ENCODE measurements around a stretch of chr22.

GRCh38 chr22:46574825-46575938 lies 37.8 kb upstream of the CELSR1 start:
- PRO-cap = bidirectional peak, plus-strand start at chr22:46575184, minus-strand start at chr22:46575087

GRCh38 chr22:46579756-46580279 lies 40.4 kb upstream of the GRAMD4 start:
- PRO-cap = unidirectional peak, minus-strand start at chr22:46579964

DNA sequence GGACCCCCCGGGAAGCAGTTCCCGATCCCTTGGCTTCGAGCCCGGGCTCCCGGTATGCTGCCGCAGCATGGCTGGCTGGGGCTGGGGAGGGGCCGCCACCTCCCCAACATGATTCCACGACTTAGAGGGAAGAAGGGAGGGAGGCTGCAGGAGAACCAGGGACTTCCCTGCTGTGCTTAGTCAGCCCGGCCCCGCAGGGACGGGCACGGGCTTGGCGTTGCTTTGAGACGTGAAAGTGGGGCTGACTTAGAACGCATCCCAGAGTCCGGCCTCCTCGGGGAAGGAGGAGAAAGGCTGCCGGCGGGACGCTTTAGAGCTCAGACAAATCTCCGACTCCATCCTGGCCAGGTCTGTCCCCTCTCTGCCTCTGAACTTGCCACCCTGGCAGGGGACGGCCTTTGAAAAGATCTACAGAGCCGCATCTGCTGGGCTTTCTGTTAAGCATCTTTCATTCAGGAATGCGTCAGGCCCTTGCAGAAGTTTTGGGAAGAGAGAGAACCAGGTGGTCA lies 35.5 kb upstream of the GRAMD4 start:
- PRO-cap = no peak

DNA sequence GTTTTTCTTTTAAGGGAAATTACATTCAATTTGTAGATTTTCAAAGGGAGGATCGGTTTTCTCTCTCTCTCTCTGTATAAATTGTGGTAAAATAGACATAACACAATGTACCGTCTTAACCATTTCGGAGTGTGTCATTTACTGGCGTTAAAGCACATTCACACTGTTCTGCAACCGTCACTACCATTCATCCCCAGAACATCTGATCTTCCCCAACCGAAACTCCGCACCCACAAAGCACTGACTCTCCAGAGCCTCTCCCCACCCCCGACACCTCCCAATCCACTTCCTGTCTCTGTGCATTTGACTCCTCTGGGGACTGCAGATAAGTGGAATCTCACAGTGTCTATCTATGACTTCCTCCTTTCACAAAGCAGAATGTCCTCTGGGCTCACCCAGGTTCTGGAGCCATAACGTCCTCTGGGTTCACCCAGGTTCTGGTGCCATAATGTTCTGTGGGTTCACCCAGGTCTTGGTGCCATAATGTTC lies 15.8 kb upstream of the GRAMD4 start:
- PRO-cap = bidirectional peak, plus-strand start at position 306 of the sequence, minus-strand start at position 204 of the sequence

- PRO-cap = no peak
These were observed 11.2 kb upstream of the GRAMD4 start for GRCh38 chr22:46609048-46609417.

DNA sequence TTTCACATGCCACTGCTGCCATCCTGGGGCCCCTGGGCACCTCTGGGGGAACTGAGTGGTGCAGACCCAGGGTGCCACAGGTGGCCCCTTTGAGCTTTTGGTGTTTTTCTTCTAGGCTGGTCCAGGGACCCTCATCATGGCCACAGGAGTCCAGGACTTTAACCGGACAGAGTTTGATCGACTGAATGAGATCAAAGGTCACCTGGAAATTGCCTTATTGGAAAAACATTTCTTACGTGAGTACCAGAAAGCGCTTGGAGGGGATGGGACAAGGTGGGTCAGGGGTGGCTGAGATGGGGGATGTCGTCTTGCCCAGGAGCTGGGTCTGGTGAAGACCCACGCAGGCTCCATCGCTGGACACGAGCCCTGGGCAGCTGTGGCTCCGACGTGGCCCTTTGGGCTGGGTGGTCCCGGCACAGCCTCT lies 17.6 kb downstream of the GRAMD4 start:
- PRO-cap = no peak

- PRO-cap = no peak
These were observed 35.9 kb downstream of the GRAMD4 start for GRCh38 chr22:46655950-46656623.

GRCh38 chr22:46666491-46667168 lies 46.4 kb downstream of the GRAMD4 start:
- PRO-cap = no peak

DNA sequence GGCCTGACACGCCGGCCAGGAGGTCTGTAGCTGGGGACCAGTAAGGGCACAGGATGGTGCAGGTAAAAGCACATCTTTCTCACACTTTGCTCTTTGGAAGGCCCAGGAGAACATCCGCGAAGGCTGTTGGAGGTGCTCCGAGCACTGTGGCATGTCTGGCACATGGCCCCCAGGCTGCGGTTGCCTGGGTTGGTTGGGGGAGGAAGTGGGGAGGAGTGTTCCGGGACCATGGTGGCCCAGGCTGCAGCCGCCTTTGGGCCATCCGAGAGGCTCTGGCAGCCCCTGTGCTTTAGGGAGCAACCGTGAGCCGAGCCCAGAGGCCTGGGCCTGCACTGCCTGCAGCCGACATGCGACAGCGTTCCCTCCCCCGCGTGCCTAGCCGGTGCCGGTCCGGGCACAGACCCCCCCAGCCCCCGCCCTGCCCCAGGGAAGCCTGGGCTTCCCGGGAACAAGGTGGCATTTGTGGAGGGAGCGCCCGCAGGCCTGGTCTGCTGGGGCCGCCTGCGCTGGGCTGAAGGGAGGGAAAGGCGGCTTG lies 57.9 kb downstream of the GRAMD4 start:
- PRO-cap = unidirectional peak, plus-strand start at position 117 of the sequence

DNA sequence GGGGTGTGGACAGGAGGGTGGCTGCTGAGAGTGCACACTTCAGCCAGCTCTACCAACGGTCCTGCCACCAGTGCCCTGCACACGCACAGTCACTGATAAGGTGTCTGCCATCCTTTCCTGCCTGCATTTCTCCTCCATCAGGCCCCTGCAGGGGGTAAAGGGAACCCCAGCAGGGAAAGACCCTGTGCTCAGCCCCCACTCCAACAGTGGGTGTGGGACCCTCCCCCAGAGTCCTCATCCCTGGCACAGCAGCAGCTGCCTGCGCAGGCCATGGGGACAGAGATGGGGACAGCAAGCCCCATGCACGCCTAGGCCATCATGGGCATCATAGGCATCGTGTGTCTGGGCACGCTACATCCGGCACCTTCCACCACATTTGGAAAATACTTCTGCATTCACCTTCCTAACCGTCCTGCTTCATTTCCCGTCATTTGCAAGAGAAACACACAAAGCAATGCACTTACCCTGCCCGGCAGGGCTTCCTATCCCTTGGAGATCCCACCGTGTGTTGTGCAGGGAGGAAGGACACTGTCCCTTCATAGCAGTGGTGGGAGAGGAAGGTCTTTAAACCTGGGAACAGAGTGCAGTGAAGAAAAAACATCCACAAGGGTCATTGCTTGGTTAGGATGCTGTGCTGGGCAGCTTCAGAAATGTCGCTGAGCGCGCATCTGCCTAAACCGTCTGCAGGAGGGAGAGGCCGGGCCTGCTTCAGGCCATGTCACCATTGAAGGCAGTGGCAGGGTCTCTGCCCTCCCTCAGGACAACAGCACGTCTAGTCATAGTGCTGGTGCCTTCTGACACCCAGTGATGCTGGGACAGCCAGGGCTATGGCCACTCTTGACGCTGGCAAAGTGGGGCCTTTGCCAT lies 43.1 kb downstream of the CERK start:
- PRO-cap = no peak

DNA sequence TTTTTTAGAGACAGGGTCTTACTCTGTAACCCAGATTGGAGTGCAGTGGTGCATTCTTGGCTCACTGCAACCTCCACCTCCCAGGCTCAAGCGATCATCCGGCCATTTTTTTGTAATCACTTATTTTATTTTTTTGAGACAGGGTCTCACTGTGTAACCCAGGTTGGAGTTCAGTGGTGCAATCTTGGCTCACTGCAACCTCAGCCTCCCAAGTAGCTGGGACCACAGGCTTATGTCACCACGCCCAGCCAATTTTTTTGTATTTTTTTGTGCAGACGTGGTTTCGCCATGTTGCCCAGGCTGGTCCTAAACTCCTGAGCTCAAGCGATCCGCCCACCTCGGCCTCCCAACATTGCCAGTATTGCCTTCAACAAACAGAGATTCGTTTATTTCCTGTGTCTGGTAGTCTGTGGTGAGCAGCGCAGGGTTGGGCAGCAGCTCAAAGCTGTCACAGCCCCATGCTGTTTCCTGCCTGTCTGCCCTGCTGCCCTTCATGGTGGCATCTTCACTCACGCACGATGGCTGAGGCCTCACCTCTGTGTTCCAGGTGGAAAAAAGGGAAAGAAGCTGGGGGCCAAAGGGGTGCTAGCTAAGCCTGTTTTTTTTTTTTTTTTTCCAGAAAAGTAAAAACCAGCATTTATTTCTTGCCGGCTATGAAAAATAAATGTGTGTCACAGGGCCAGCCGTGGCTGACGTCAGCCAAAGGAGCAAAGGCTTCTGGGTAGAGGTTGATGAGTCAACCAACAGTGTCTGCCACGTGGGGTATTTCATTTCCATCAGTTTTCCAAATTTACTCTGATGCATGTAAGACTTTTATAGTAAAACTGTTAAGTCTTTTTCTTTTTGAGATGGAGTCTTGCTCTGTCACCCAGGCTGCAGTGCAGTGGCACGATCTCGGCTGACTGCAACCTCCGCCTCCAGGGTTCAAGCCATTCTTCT lies 28.8 kb downstream of the TBC1D22A start:
- PRO-cap = no peak

DNA sequence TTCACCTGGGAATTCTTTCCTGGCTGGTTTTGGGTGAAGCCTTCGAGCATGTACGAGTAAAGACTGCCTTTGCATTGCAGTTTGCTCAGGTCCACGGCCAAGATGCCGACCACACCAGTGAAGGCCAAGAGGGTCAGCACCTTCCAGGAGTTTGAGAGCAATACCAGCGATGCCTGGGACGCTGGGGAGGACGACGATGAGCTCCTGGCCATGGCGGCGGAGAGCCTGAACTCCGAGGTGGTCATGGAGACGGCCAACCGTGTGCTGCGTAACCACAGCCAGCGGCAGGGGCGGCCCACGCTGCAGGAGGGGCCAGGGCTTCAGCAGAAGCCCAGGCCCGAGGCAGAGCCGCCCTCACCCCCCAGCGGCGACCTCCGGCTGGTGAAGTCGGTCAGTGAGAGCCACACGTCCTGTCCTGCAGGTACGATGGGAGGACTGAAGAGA lies 31.0 kb downstream of the TBC1D22A start:
- PRO-cap = no peak

GRCh38 chr22:47038459-47038740 lies 275.9 kb downstream of the TBC1D22A start:
- PRO-cap = no peak

- PRO-cap = bidirectional peak, plus-strand start at chr22:47130229, minus-strand start at chr22:47130024
These were observed 367.5 kb downstream of the TBC1D22A start for GRCh38 chr22:47129862-47130529.

- PRO-cap = no peak
These were observed 373.9 kb downstream of the TBC1D22A start for GRCh38 chr22:47136344-47136787.

DNA sequence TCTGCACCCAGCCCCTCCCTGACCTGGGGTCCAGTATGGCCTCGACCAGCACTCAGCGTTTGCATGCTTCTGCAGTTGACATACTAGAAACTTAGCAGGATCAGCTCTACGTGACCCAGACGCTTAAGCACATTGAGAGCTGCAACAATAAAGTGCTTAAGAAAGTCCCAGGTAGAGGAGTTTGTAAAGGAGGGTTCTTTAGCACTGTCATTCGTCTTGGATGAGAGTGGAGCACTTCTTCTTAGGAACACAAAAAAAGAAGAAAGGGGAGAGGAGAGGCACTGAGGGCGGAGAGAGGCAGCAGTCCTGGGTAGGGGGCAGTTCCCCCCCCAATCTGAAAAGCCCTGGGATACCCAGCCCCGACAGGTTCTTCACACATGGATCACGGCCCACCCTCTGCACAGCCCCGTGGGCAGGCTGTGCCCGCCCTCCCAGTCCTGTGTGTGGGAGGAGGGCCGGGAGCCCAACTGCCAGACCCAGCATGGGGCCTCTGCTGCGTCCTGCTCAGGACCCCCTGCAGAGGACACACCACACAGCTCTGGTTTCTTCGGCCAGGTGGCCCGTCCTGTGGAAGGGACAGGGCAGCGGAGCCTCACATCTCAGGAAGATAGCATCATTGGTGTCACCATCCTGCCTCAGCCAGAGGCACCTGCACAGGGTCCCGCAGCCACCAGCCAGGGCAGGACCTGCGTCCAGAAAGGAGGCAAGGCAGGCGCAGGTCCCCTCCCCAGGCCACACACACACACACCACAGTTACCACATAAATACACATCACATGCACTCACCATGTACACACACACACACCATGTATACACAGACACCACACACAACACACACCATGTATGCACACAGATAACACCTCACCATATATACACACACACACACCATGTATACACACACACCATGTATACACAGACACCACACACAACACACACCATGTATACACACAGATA lies 396.0 kb downstream of the TBC1D22A start:
- PRO-cap = no peak

DNA sequence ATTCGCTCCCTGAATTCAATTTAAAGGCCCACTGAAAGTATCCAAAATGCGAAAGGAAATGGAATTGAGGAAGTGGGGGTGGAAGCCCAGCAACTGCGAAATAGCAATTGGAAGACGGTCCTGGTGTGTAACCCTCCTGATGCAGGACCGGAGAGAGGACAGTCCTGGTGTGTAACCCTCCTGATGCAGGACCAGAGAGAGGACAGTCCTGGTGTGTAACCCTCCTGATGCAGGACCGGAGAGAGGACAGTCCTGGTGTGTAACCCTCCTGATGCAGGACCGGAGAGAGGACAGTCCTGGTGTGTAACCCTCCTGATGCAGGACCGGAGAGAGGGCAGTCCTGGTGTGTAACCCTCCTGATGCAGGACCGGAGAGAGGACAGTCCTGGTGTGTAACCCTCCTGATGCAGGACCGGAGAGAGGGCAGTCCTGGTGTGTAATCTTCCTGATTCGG lies 408.1 kb downstream of the TBC1D22A start:
- PRO-cap = no peak

DNA sequence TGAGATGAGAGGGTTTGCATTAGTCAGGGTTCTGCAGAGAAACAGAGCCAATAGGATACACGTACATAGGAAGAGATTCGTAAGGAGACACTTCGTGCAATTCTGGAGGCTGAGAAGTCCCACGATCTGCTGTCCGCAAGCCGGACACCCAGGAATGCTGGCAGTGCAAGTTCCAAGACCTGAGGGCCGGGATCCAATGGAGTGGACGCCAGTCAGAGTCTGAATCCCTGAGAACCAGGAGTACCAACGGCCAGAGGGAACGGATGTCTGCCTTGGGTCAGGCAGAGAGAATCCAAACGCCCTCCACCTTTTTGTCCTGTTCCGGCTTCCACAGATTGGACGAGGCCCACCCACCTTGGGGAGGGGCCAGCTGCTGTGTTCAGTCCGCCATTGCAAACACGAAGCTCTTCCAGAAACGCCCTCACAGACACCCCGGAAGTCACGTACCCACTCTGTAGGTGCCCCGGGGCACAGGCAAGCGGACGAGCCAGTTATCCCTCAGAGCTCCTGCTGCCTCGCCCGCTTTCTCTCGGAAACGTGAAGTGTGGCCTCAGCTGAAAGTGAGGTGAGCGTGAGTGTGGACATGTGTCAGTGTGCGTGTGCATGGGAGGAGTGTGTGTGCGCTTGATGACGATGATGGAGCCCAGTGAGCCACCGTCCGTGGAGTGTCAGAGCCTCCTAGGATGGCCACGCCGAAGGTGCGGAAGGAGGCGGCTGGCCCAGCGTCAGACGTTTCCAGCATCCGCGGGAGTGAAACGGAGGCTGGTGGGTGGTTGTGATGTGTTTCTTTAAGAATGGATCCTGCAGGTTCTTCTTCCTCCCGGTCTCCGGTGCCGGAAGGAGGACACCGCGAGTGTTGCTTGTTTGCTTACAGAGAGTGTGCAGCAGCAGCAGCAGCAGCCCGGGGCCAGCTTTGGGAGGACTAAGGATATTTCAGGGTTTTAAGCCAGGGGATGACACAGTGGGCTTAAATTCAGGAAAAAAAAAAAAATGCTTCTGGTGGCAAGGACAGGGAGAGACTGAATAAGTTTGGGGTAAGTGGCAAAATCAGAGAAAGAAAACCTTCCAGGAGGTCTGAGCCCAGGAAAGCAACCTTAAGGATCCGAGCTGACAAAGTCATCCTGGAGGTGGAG lies 857.7 kb upstream of the TAFA5 start:
- PRO-cap = no peak

DNA sequence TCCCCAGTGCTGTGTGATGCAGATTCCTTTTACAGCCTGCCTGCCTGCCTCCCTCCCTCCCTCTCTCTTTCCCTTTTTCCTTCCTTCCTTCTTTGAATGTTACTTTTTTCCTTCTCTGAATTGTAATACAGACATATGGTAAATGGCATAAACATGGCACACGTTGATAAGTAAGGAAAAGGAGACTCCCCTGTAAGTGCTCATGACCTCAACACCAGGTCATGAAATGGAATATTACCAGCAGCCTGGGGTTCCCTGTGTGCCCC lies 779.1 kb upstream of the TAFA5 start:
- PRO-cap = no peak

DNA sequence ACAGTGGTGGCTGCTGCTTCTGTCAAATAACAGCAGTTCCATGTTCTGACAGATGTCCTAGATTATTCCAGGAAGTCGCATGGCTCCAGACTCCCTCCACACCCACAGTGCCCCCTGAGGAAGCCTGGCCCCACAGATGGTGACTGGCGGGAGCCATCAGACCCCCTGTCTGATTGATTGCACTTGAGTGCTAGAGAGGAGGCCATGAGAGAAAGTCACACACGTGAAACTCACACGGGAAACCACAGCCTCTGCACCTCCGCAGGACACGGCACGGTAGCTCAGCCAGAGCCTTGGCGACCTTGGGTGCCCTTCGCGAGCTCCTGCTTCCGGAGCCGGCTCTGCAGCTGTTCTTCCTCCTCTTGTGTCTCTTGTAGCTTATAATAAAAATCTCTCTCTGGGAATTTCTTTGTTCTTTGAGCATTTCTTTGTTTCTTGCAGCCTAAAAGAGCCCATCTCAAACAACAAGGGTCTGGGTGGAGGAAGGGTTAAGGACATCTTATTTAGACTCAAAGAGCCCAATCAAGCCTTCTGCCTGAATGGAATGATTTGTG lies 570.8 kb upstream of the TAFA5 start:
- PRO-cap = no peak